ENCODE data around the genes LPXN, TCN1 and OOSP1.

DNA sequence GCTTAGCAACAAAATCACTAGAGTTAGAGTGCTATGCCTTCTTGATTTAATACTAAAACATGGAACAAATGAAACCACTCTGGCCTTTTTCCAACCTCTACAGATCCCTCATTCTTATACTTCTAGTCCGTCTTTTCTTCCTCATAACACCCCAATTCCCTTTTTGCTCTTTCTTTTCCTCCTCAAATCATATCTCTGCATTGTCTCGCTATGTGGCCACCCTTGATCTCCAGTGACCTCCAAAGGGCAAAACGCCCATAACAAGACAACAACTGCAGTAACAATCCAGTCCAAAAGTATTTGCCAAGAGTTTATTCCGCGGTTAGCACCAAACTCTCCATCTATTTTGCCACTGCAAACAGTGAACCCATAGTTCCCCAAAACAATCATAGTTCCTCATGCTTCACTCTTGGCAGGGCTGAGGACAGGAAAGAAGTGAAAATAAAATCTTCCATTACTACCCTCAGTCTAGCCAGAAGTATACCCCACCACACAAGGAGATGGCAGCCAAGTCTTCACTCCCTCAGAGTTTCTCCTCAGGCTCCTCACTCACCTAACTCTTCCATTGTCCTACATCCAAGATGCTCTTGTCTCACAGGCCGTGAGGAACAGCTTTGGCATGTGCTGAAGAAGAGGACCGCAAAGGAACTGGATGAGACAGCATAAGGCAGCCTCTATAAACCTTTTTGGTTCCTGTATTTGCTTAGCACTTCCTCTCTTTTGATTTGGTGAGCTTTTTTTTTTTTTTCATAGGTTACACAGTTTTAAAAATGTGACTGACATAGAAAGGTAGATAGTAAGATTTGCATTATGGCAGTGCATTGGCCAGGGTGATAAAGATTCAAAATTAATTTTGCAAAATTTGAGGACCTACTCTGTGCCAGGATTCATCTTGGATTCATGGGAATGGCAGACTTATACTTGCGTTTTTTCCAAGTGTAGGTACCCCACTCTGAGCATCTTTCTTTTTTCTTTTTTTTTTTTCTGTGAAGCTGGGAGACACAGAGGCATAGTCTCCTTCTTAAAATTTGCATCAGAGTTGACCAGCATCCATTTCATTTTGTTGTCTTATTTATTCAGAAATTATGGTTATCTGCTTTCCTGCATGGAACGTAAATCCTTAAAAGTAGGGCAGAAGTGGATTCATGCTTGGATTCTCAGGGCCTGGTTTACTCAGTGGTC, at the start of gene LPXN:
Gene LPXN (minus strand): TSS at position 650 of the 1,182 bp plus-strand sequence.
- CAGE, long polyA plus RNA = no peak
- RRBS = no CpG with 5 or more reads among the region's 9 CpGs

GRCh38 chr11:58618113-58619113, 4.1 kb upstream of the CNTF start:
- CAGE, long polyA plus RNA = no peak
- RRBS = no CpG with 5 or more reads among the region's 2 CpGs

DNA sequence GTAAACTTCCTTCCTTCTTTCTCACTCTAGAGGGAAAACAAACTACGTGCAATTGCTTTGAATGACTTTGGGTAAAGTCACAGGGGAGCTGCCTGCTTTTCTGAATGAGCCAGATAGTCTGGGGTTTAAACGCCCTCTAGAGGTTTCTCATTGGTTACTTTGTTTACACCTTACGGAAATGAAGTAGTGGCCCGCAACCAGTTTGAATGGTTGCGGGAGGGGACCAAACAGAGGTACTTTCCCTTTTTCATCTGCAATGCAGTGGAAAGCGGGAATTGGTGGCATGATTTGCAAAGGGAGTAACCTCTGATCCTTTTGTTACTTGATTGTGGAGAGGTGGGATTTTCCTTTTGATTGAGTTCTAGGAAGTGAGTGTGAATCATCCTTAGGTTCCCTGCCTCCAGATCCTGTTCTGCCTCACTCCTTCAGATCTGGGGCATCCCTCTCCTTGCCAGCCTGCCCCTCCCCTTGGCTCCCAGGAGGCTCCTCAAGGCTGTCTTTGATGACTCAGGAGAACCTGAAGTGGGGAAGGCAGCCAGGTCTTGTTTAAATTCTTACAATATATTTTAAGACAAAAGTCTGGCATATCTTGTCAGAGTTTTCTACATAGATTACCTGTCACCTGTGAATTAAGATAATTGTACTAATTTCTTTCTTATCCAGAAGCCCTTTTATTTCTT, 15.9 kb upstream of the GLYATL1 start:
- CAGE, long polyA plus RNA = no peak
- RRBS = no CpG with 5 or more reads among the region's 6 CpGs

DNA sequence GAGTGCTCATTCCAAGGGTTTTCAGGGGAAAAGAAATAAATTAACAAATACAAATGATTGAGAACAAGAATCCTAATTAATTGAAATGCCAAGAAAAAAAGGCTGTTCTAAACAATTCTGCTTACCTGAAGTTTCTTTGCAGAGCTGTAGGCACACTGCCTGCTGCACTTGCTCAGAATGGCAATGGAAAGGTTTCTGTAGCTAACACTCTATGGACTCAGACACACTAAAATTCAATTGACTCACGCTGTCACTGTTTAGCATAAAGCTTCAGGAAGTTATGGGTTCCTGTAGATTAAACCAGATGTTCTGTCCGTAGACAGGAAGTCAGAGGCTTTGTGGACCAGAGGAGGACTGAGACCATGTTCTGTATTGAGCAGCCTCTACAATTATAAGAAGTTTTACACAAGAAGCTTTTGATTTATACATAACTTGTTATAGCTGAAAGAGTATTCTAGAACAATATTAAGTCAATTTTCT, 70.3 kb downstream of the GLYATL1 start:
- CAGE, long polyA plus RNA = no peak
- RRBS = no CpG with 5 or more reads among the region's 2 CpGs

DNA sequence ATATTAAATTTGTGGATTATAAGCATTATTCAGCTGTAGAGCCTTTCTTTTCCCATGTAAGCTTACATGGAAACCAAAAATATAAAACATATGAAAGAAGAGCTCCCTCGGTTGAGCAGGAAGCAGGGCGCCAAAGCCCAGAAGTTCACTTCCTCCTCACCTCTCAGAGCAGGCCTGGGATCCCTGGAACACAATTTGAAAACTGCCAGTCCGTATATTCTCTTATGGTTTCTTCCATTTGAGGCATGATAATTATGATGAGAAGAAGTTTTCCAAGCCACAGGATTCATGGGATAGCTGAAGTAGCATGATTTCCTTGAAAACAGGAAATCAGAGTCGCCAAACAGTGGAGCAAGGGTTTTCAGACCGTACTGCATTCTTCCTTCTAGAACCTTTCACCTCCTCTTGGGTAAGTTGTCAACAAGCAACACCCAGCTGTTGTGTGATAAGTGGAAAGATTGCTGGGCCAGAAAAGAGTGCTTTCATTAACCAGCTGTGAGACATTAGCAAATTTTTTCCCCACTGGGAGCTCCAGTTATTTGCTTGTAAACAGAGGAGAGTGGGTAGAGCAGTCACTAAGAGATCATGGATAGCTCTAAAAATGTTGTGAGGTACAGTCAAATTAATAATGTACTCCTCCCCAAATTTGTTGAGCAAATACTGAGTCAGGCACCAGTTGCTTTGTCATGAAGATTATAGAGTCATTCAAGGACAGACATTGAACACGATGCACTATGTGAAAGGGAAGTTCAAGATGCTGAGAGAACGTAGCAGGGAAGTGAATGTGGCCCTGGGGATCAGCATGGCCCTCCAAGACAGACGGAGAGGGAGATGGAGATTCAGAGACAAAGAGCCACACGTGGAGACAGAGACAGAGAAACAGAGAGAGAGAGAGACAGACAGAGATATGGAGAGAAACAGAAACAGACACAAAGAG, 11.7 kb upstream of the MPEG1 start:
- CAGE, long polyA plus RNA = no peak
- RRBS = no CpG with 5 or more reads among the region's 9 CpGs

GRCh38 chr11:59271814-59272458, 59.2 kb upstream of the MPEG1 start:
- CAGE, long polyA plus RNA = no peak
- RRBS = no CpG with 5 or more reads among the region's 4 CpGs

DNA sequence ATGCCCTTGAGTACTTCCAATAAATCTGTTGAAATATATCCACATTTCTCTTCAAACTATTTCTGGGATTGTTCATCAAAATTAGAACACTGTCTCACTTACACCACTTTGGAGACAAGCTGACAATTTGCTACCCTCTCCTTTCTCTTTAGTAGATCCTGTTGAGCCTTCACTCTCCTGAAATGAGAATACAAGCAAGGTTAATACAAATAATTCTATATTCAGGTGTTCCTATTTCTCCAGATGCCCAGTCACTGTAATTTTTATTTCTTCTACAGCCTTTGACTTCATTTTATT, 67.2 kb upstream of the OR5AN1 start:
- CAGE, long polyA plus RNA = no peak

- CAGE, long polyA plus RNA = no peak
- RRBS = no CpG with 5 or more reads among the region's 6 CpGs
These were observed 11.3 kb upstream of the OSBP start for GRCh38 chr11:59626864-59627370.

GRCh38 chr11:59655473-59655980, 13.3 kb downstream of the PATL1 start:
- CAGE, long polyA plus RNA = no peak
- RRBS = no CpG with 5 or more reads among the region's 7 CpGs

DNA sequence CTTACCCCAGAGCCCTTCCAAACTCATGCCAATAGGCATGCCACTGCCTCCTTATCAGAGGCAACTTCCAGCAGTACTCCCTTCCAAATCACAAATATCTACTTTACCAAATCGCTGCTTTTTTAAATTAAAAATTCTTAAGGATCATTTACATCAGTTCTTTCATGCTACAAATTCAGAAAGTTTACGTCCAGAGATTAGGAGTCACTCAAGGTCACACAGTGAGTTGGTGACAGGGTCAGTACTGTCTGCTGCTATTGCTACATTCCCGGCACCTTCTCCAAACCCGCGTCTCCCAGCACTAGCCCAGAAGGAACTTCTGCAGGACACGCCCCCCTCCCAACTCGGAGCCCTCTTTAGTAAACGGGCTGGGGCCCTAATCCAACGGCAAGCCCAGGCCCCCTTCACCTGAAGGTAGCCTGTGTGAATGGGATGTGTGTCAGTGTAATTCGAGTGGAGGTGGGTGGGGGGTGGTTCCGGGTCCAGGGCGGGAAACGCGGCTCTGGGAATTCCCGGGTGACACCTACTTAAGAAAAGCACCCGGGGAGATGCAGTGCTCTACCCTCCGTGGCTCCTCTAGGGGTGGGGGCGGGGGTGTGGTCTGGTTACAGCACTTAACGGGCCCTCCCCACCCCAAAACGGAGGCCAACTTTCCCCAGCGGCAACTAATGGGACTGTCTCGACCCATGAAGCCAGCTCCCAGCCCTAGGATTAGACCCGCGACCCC, 663 bp downstream of the PATL1 start:
- CAGE, long polyA plus RNA = no peak
- RRBS = no CpG with 5 or more reads among the region's 24 CpGs

- CAGE, long polyA plus RNA = no peak
- RRBS = no CpG with 5 or more reads among the region's 24 CpGs
These were observed 813 bp upstream of the PATL1 start for GRCh38 chr11:59669603-59670097.

GRCh38 chr11:59753877-59754693, 1.1 kb upstream of the STX3 start:
- CAGE, long polyA plus RNA = no peak
- RRBS = no CpG with 5 or more reads among the region's 41 CpGs

DNA sequence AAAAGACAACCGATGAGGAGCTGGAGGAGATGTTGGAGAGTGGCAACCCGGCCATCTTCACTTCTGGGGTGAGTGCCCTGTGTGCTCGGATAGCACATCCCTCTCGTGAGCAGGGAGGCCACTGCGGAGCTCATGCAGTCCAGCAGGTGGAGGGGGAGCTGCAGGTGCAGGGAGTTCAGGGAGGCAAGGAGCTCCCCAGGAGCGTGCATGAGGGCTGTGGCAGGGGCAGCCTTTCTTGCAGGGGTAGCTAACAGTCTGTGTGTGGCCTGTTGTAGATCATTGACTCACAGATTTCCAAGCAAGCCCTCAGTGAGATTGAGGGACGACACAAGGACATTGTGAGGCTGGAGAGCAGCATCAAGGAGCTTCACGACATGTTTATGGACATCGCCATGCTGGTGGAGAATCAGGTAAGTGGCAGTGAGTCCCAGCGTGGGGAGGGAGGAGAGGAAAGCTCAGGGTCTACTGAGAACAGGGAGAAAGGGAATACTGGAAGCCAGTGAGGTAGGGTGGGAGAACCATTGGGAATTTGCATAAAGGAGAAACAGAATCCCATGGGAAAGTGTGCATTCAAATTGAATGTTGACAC, 17.4 kb downstream of the MRPL16 start:
- CAGE, long polyA plus RNA = no peak
- RRBS = no CpG with 5 or more reads among the region's 10 CpGs

- CAGE, long polyA plus RNA = no peak
- RRBS = no CpG with 5 or more reads among the region's 5 CpGs
These were observed 8.9 kb downstream of the TCN1 start for GRCh38 chr11:59857369-59857844.

- CAGE, long polyA plus RNA = no peak
- RRBS = no CpG with 5 or more reads among the region's 4 CpGs
These were observed at the start of gene TCN1 for GRCh38 chr11:59866343-59866805. TSS of gene TCN1 (minus strand) at chr11:59866487.

GRCh38 chr11:59937989-59938659, at the start of gene OOSP1:
TSS of gene OOSP1 (plus strand) at chr11:59938432.
- CAGE, long polyA plus RNA = no peak
- RRBS = no CpG with 5 or more reads among the region's 3 CpGs

- CAGE, long polyA plus RNA = no peak
- RRBS = no CpG with 5 or more reads among the region's 6 CpGs
These were observed 16.4 kb upstream of the MS4A6E start for GRCh38 chr11:60310493-60311142.

GRCh38 chr11:60377448-60378192, 712 bp upstream of the MS4A7 start:
- CAGE, long polyA plus RNA = no peak
- RRBS = no CpG with 5 or more reads among the region's 2 CpGs

GRCh38 chr11:60504172-60504490, 11.1 kb upstream of the MS4A13 start:
- CAGE, long polyA plus RNA = no peak
- RRBS = no CpG with 5 or more reads among the region's 1 CpG

- CAGE, long polyA plus RNA = no peak
- RRBS = no CpG with 5 or more reads among the region's 8 CpGs
These were observed 11.0 kb downstream of the SLC15A3 start for GRCh38 chr11:60940871-60941475.

Measured in AG04450 (cell line).